ENCODE measurements around a stretch of chr9.

DNA sequence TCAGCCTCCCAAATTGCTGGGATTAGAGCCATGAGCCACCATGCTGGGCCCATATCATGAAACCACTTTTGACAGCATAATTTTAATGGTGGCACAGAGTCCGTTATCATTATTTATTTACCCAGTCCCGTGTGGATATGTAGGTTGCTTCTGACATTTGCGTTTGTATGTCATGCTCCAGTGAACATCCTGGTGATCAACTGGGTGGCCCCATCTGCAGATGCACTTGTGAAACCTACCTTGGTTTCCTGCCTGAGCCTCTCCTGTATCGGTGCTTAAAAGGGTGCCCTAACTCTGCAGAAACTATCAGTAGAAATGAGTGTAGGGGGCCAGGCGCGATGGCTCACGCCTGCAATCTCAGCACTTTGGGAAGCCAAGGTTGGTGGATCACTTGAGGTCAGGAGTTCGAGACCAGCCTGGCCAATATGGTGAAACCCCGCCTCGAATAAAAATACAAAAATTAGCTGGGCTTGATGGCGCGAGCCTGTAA is 92.1 kb upstream of the IER5L start:
- PRO-cap, 6 experiments: no peak in any of the 6 experiments
- RAMPAGE, long total RNA, 2 experiments: no peak in any of the 2 experiments
- RRBS: no CpG with 5 or more reads among the region's 12 CpGs

- PRO-cap, 6 experiments: peak in 5 of 6 experiments; most common plus-strand start chr9:129315983 (in 1); most common minus-strand start chr9:129315788 (in 5)
- RAMPAGE, long total RNA, 2 experiments: no peak in any of the 2 experiments
- RRBS: 33% methylated on average over 6 of the region's 8 CpGs
Measured at GRCh38 chr9:129315670-129316137, 137.6 kb upstream of the IER5L start.

DNA sequence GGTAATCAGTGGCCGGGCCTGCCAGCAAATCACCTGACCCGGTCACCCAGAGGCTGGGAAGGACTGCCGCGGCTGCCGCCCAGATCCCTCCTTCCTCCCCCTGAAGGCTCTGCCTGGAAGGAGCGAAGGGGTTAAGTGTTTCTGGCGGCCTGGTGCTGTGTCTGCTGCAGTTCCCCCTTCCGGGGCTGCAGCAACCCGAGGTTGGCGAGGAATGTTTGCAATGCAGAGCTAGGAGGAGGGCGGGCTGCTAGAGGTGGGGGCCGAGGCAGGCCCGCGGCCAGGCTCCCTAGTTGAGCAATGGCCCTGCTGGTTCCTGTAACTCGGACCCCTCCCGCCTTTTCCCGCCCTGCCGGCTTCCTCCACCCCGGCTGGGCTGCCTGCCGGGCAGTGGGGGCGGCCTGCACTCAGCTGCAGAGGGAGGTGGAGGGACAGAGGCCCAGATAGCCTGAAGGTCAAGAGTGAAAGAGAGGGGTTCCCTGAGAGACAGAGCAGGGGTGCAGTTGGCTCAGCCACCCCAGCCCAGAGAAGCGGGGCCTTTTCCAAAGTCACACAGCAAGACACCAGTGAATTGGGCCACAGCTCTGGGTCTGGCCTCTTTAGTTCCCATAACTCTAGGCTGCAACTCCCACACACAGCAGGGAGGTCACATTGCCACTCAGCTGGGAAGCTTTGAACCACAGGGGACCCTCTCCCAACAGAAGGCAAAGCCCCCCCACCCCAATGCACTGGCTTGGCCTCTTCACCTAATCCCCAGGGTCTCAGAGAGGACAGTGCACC is 156.4 kb upstream of the IER5L start:
- PRO-cap, 6 experiments: peak in 6 of 6 experiments; most common plus-strand start position 407 of the sequence (in 4); most common minus-strand start position 187 of the sequence (in 6)
- RAMPAGE, long total RNA, 2 experiments: no peak in any of the 2 experiments
- RRBS: 5% methylated on average over 1 of the region's 22 CpGs

- PRO-cap, 6 experiments: no peak in any of the 6 experiments
- RAMPAGE, long total RNA, 2 experiments: no peak in any of the 2 experiments
- RRBS: 50% methylated on average over 1 of the region's 15 CpGs
Measured at GRCh38 chr9:129341480-129341951, 163.5 kb upstream of the IER5L start.

DNA sequence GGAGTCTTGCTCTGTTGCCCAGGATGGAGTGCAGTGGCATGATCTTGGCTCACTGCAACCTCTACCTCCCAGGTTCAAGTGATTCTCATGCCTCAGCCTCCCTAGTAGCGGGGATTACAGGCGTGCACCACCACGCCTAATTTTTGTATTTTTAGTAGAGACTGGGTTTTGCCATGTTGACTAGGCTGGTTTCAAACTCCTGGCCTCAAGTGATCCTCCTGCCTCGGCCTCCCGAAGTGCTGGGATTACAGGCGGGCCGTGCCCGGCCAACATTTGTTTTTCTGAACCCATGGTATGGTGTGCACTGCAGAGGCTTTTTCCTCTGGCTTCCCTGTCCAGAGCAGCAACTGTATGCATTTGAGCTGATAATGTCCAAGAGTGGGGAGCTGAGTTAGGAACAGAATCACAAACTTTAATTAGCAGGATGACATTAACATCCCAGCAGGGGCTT is 208.4 kb downstream of the C9orf50 start:
- PRO-cap, 6 experiments: no peak in any of the 6 experiments
- RAMPAGE, long total RNA, 2 experiments: no peak in any of the 2 experiments
- RRBS: no CpG with 5 or more reads among the region's 8 CpGs

DNA sequence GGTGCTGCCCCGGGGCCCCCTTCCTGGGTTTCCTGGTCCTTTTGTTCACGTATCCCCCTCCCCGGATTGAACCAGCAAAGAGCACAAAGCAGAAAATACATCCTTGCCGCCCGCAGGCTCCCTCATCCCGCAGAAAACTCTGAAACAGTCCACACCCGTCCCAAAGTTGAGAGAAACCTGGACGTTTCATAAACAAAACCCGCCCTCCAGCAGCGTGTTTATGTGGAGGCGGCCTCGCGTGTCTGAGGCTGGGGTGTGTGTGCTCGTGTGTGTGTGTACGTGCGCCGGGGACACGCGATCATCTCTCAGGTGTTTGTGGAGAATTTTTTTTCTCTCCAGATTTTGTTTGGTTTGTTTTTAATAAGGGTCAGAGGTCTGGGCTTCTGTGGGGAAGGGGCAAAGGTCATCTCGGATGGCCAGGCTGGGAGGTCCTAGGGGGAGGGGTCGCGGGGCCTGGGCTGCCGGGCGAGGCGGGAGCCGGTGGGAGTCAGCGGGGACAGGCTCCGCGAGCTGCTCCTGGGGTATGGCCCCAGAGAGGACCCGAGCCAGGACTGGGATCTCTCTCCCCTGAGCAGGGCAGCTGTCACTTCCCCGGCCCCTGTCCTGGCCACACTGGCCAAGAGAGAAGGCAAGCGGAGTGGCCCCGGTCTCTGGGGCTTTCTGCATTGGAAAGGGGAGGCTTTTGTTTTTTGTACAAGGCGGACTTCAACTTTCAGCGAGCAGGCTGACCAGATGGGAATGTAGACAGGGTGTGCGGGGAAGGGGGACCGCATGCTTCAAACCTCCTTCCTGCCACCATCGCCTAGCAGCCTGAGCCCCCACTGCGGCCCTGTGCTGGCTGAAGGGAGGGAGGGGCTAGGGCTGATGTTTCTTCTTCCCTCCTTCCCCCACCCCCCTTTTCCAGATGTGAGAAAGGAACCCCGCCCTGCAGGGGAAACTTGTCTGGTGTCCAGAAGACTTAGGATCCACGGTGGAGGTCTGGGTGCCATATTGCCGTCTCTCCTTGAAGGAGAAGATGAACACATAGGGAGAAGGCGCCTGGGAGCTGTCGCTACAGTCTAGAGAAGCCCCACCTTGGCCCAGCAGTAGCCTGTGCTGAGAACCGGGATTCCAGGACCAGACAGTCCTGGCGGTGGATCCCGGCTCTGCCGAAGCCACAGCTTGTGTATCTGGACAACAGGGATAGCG is 206.2 kb downstream of the C9orf50 start:
- PRO-cap, 6 experiments: peak in 6 of 6 experiments; most common plus-strand start position 130 of the sequence (in 1); most common minus-strand start position 141 of the sequence (in 6)
- RAMPAGE, long total RNA, 2 experiments: no peak in any of the 2 experiments
- RRBS: 20% methylated on average over 10 of the region's 49 CpGs

- PRO-cap, 6 experiments: no peak in any of the 6 experiments
- RAMPAGE, long total RNA, 2 experiments: no peak in any of the 2 experiments
- RRBS: no CpG with 5 or more reads among the region's 8 CpGs
Measured at GRCh38 chr9:129432683-129433304, 188.1 kb downstream of the C9orf50 start.

DNA sequence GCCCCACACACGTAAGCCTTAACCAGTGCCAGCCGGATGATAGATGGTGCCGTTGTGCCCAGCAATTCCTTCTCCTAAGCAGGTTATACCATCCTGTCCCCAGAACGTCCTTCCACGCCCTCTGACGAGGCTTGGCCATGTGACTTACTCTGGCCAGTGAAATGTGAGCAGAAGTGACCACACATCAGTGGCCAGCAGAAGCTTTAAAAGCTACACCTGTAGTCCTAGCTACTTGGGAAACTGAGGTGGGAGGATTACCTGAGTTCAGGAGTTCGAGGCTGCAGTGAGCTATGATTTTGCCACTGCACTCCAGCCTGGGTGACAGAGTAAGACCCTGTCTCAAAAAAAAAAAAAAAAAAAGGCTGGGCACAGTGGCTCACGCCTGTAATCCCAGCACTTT is 178.9 kb downstream of the C9orf50 start:
- PRO-cap, 6 experiments: no peak in any of the 6 experiments
- RAMPAGE, long total RNA, 2 experiments: no peak in any of the 2 experiments
- RRBS: no CpG with 5 or more reads among the region's 8 CpGs

DNA sequence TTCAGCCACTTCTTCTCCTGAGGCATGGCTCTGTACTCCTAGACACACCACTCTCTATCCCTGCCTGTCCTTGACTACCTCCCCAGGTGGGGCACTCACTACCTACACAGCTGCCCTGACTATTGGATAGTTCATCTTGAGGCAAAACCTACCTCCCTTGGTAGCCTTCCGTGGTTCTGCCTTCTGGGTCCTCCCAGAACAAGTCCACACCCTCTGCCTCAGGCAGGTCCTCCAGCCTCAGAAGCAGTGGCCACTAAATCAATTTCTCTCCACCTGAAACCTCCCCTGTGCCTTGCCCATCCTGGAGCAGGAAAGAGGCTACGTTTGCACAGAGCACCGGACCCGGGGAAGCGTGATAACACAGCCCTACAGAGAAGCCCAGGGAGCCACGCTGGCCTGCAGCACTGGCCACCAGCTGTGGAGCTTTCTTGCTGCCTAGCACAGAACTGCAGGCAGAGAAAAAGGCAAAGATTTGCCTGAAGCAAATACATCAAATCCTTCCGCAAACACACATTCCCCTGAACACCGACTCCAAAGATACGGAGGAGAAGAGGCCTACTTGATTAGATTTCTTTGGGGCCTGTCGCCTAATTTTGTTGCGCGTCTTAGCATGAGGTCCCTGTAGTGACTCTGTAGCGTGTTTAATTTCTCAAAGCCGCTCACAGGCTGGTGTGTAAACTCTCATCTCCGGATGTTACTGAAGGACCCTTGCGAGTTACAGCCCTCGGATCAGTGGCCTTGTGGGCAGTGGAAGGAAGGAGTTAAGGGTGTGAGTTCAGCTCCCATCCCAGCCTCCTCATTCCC is 141.7 kb downstream of the C9orf50 start:
- PRO-cap, 6 experiments: no peak in any of the 6 experiments
- RAMPAGE, long total RNA, 2 experiments: no peak in any of the 2 experiments
- RRBS: no CpG with 5 or more reads among the region's 17 CpGs

GRCh38 chr9:129489843-129490559 is 130.9 kb downstream of the C9orf50 start:
- PRO-cap, 6 experiments: peak in 3 of 6 experiments; most common plus-strand start chr9:129490199 (in 2); most common minus-strand start chr9:129490128 (in 2)
- RAMPAGE, long total RNA, 2 experiments: no peak in any of the 2 experiments
- RRBS: no CpG with 5 or more reads among the region's 15 CpGs

- PRO-cap, 6 experiments: no peak in any of the 6 experiments
- RAMPAGE, long total RNA, 2 experiments: no peak in any of the 2 experiments
- RRBS: no CpG with 5 or more reads among the region's 9 CpGs
Measured at GRCh38 chr9:129493118-129493904, 127.6 kb downstream of the C9orf50 start.

DNA sequence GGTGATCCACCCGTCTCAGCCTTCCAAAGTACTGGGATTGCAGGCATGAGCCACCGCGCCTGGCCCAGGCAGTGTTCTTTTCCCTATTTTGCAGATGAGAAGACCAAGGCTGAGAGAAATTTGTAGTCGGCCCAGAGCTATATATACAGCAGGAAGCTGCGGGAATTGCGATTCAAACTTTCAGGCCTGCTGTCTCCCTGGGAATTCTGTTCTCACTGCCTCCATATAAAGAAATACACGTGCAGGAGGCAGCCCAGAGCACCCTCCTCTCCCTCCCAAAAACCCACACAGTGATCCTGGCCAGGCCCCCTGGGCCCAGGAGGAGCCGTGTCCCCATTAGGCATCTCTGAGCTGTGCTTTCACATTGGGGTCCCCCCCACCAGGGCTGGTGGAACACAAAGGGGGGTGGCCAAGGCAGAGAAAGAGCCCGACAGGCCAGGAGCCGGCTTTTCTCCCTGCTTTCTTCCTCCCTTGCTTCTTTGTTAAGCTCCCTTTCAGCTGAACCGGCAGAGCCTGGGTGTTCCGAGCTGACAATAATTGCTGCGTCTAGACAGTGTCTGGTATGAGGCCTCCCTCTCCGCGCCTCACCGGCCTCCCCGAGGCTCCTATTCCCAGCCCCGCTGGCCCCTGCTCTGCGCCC is 120.8 kb downstream of the C9orf50 start:
- PRO-cap, 6 experiments: peak in 2 of 6 experiments; most common plus-strand start position 170 of the sequence (in 1); most common minus-strand start position 145 of the sequence (in 2)
- RAMPAGE, long total RNA, 2 experiments: no peak in any of the 2 experiments
- RRBS: 19% methylated on average over 5 of the region's 19 CpGs

GRCh38 chr9:129504806-129505832 is 115.8 kb downstream of the C9orf50 start:
- PRO-cap, 6 experiments: no peak in any of the 6 experiments
- RAMPAGE, long total RNA, 2 experiments: no peak in any of the 2 experiments
- RRBS: no CpG with 5 or more reads among the region's 29 CpGs

GRCh38 chr9:129596513-129597718 is 24.0 kb downstream of the C9orf50 start:
- PRO-cap, 6 experiments: peak in 6 of 6 experiments; most common plus-strand start chr9:129597159 (in 6); most common minus-strand start chr9:129597005 (in 2)
- RAMPAGE, long total RNA, 2 experiments: no peak in any of the 2 experiments
- RRBS: 2% methylated on average over 28 of the region's 75 CpGs

DNA sequence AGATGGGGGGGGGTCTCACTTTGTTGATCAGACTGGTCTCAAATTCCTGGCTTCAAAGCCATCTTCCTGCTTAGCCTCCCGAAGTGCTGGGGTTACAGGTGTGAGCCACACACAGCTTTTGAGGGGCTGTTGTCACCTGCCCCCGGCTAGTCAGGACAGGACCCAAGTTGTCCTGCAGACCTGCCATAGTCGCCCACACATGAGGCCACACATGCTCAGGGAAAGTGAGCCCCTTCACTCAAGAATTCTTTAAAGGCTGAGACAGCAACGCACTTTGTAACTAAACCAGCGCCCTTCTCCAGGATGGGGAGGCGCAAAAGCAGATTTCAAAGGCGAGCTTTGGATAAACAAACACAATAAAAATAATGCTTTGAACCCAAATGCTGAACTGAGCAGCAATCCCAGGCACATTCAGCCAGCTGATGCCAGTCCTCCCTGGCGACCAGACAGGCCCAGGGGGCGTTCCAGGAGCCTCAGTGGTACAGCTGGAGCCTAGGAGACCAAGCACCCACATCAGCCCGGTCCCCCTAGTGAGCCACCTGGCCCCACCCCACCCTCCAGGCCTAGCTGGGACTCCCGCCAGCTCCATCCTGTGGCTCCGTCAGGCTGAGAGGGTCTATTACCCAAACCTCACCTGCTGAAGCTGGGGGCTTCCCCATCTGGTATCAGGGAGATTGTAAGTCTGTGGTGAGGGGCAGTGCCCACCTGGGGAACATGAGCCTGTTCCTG is 17.0 kb downstream of the C9orf50 start:
- PRO-cap, 6 experiments: no peak in any of the 6 experiments
- RAMPAGE, long total RNA, 2 experiments: no peak in any of the 2 experiments
- RRBS: no CpG with 5 or more reads among the region's 12 CpGs

DNA sequence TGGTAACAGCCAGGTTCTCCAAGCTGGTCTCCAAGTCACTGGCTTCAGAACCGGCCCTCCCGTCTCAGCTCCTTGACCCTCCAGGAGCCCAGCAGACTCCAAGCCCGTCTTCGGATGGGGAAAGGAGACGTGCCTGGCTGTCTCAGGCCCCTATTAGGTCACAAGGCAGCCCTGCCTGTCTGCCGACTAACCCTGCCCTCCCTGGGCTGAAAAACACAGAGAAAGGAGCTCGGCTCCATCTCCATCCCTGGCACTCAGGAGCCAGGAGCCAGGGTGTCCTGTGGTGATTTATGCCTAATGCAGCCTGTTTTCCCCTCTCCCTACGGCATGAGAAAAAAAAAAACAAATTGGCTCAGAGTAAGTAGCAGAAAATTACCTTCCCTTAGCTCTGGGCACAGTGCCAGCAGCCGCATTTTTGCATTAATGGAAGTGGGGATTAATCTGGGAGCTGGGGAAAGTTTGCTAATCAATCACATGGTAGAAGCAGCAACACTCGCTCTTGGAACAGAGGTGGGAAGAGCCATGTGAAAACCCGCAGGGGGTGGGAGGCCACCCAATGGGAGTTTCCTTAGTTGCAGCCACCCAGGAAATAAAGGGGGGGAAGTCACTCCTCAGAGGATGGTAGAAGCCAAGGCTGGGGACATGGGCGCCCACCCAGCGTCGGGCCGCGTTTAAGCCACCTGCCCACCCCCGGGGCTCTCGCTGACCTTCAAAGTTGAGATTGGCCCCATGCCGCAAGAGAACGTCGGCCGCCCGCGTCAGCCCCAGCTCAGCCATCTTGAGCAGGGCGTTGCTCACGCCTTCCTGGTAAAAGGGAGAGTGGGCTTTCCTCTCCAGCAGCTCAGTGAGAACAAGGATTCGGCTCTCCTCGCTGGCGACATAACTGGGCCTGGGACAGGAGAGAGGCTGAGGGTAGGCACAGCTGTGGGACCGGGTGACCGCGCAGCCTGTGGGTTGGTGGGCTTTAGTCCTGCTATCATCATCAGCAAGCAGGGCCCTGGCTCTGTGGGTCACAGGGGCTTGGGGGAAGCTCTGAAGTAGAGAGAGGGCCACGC is 1.8 kb downstream of the ASB6 start:
- PRO-cap, 6 experiments: no peak in any of the 6 experiments
- RAMPAGE, long total RNA, 2 experiments: no peak in any of the 2 experiments
- RRBS: no CpG with 5 or more reads among the region's 33 CpGs

GRCh38 chr9:129669007-129669557 is 3.6 kb downstream of the PRRX2 start:
- PRO-cap, 6 experiments: no peak in any of the 6 experiments
- RAMPAGE, long total RNA, 2 experiments: no peak in any of the 2 experiments
- RRBS: no CpG with 5 or more reads among the region's 15 CpGs

- PRO-cap, 6 experiments: no peak in any of the 6 experiments
- RAMPAGE, long total RNA, 2 experiments: no peak in any of the 2 experiments
- RRBS: no CpG with 5 or more reads among the region's 14 CpGs
Measured at GRCh38 chr9:129711745-129712262, 41.0 kb downstream of the PTGES start.

DNA sequence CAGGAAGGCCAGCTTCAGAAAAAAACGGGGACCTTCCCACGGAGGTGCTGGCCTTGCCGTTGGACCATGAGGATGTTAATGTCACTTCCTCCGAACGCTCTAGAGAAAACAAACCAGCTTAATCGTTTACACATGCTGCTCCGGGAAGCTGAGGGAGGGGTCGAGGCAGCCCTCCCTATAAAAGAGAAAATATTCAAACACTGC is 27.0 kb downstream of the PTGES start:
- PRO-cap, 6 experiments: no peak in any of the 6 experiments
- RAMPAGE, long total RNA, 2 experiments: no peak in any of the 2 experiments
- RRBS: no CpG with 5 or more reads among the region's 8 CpGs

DNA sequence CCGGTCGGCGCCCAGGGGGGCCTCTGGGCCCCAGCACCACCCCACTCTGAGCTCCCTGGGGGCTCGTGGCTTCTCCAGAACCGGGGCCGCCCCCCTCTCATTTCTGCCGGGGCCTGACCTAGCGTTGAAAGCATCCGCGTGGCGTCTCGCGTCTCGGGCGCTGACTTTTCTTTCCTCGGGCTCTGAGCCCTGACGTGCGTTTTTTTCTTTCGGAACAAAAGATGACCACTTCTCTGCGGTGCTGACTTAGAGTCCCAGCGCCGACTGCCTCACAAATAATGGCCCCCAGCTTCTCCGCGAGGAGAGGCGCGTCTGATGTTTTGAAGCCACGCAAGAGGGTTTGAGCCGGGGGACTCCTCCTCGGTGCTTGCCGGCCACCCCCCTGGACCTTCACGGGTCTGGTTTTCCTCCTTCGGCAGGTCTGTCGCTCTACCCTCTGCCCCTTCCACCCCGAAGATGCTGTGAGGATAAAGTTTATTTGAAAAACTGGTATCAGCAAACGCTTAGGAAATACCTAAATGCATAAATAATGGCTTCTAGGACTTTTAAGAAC is 488 bp downstream of the USP20 start:
- PRO-cap, 6 experiments: no peak in any of the 6 experiments
- RAMPAGE, long total RNA, 2 experiments: no peak in any of the 2 experiments
- RRBS: under 1% methylated on average over 5 of the region's 35 CpGs

Measured in heart left ventricle (tissue), 7 donors.